Mesenchymal stem cell of Wharton's jelly (primary cell): ENCODE data around the genes PLD4, GPR132 and TMEM121.

DNA sequence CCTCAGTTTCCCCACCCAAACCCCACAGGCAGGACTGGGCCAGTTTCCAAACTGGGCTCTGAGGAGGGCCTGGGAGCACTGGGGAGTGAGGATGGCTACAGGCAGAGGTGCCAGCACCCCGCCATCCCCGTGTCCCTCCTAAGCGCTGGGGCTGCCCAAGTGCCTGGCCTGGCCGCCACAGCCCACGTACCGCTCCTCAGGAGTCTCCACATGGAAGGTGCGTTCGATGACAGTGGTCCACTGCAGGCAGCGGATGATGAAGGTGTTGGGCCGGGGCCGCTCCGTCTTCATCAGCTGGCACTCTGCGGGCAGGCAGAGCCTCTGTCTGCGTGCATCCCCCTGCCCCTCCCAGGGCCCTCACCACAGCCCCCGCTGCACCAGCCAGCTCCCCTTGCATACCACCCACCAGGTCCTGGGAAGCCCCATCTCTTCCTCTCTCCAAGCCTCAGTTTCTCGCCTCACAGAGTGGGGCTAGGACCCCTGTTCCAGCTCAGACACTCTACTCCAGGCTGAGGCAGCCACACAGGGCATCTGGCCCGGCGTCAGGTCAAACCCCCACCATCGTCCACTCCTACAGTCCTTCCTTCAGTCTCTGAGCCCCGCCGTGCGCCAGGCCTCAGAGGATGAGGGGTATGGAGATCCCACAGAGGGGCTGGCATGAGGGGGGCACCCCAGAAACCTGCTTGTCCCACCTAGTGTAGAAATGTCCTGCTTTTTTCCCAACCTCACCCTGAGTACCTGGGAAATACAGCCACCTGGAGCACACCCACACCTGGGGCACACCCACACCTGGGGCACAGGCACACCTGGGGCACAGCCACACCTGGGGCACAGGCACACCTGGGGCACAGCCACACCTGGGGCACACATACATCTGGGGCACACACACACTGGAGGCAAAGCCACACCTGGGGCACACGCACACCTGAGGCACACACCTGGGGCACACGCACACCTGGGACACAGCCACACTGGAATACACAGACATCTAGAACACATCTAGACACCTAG is 18.8 kb downstream of the AKT1 start:
- CAGE, long polyA plus RNA, result no peak

DNA sequence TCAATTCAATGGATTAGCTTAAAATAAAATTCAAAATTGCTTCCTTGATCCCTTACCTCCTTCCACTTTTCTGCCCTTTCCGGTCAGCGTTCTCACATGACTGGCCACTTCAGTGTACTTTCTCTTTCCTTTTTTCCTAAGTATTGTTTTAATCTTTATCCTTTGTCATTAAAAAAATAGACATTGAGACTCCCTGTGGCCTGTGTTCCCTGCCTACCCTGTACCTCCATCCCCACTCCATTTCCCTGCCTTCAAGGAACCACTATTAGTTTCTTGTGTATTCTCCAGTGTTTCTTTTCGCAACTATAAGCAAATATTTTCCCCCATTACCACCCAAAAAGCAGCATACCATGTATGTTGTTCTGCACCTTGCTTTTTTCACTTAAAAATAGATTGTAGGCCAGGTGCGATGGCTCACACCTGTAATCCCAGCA is 13.4 kb downstream of the ZBTB42 start:
- CAGE, long polyA plus RNA, result no peak

GRCh38 chr14:104827009-104828172 is 26.5 kb downstream of the ZBTB42 start:
- CAGE, long polyA plus RNA, result no peak

- CAGE, long polyA plus RNA, result no peak
Measured at GRCh38 chr14:104894379-104894654, 29.2 kb downstream of the CEP170B start.

DNA sequence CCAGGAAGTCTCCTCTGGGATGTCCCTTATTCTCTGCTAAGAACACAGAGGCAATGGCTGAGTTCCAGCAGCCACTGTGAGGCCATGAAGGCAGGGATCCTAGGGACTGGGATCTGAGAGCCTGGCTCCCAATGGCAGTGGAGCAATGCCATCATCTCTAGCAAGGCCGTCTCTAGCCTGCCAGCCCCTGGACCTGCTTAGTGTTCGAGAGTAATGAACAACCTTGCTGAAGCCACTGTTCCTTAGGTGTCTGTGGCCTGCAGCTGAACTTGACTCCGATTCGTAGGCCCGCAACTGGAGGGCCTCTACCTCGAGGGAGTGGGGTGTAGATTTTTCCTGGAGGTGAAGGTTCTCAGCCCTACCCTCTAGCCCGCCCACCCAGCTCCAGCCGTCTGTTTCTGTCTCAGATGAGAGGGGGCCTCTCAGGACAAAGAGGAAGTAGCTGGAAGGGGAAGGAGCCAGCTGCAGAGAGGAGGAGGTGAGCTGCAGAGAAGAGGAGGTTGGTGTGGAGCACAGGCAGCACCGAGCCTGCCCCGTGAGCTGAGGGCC is at the start of gene PLD4:
Gene PLD4 (plus strand): TSS at position 488 of the 549 bp plus-strand sequence.
- CAGE, long polyA plus RNA, result no peak

DNA sequence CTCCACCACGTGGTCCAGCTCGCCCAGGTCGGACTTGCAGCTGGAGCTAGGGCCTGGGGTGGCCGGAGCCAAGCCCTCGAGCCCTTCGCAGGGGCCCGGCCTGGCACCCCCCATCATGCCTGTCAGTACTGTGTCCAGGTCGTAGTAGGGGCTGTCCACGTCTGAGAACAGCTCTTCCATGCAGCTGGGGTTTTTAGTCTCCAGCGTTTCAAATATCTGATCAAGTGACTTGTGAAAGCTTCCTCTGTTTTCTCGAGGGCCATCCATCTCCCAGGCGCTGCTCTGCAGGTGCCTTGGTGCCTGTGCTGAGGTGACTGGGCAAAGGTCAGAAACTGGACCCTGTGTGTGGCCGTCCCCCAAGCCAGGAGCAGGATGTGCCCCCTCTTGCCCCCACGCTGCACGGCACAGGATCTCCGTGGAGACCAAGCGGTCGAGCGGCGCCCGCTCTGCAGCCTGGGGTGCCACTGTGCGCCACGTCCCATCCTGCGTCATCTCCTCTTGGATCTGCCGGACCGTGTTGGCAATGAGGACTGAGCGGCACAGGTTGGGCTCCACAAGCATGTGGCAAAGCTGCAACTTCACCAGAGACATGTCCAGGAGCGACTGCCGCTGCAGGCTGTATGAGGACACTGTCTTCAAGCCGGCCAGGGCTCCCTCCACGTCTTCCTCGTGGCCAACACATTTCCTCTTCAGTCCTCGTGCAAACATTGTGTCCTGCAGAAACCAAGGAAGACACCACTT is 9.5 kb downstream of the CDCA4 start:
- CAGE, long polyA plus RNA, result no peak

GRCh38 chr14:105019782-105020735 is 824 bp downstream of the CDCA4 start:
- CAGE, long polyA plus RNA, result no peak

- CAGE, long polyA plus RNA, result no peak
Measured at GRCh38 chr14:105034199-105034884, 13.5 kb upstream of the CDCA4 start.

- CAGE, long polyA plus RNA, result no peak
Measured at GRCh38 chr14:105051471-105052120, 13.6 kb downstream of the GPR132 start.

DNA sequence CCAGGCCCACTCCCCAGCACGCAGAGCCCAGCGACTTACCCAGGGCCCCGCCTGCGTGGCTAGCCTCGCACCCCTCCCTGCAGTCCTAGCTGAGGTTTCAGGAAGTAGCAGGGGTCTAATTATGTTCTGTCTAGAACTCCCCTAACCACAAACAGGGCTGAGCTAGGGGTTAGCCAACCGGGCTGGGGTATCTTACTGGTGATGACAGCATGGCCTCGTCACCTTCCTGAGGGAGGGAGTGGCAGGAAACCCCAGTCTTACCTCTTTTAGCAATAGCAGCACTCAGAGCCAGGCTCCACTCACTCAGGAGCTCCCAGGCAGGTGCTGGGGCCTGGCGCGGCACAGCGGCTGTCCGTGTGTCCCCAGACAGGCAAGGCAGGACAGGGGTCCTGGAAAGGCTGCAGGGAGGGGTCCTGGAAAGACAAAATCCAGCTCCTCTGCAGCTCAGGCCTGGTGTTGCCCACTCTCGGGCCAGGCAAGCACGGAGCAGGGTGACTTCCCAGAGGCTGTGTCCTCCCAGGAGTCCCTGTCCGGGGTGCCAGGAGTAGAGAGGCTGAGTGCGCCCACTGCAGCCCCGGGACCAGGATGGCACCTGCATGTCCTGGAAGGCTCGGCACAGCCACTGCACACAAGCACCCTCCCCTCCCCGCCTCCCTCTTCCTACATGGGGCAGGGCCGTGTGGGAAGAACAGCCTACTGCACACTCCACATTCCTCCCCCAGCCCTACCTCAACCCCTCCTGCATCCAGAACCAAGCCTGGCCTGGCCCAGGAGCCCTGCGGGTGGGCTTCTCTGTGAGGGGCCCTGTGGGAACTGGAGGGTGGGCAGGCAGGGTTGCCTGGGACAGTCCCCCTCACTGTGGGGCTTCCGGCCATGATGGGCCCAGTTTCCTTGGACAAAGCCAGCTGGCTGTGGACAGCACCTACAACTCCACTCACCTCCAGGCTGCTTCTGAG is at the start of gene GPR132:
Gene GPR132 (minus strand): TSS at position 91 of the 956 bp plus-strand sequence.
- CAGE, long polyA plus RNA, result no peak

GRCh38 chr14:105091216-105092130 is 26.2 kb upstream of the GPR132 start:
- CAGE, long polyA plus RNA, result no peak

GRCh38 chr14:105202575-105203160 is 21.6 kb upstream of the NUDT14 start:
- CAGE, long polyA plus RNA, result no peak

DNA sequence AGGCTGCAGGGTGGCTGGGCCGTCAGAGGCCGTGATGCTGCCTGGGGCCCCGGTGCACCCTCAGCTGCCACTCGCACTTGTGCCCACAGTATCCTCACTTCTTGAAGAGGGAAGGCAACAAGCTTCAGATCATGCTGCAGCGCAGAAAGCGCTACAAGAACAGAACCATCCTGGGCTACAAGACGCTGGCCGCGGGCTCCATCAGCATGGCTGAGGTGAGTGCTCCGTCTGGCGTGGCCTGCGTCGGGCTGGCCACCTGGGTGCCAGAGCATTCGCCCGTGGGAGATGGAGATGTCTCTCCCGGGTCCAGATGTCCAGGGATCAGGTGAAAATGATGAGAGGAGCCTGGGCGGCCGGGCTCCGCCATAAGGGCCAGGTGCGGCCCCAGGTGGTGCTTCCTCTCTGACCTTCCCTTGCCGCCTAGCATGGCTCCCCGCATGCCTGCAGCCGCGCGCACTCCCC is 40.4 kb downstream of the PACS2 start:
- CAGE, long polyA plus RNA, result no peak

DNA sequence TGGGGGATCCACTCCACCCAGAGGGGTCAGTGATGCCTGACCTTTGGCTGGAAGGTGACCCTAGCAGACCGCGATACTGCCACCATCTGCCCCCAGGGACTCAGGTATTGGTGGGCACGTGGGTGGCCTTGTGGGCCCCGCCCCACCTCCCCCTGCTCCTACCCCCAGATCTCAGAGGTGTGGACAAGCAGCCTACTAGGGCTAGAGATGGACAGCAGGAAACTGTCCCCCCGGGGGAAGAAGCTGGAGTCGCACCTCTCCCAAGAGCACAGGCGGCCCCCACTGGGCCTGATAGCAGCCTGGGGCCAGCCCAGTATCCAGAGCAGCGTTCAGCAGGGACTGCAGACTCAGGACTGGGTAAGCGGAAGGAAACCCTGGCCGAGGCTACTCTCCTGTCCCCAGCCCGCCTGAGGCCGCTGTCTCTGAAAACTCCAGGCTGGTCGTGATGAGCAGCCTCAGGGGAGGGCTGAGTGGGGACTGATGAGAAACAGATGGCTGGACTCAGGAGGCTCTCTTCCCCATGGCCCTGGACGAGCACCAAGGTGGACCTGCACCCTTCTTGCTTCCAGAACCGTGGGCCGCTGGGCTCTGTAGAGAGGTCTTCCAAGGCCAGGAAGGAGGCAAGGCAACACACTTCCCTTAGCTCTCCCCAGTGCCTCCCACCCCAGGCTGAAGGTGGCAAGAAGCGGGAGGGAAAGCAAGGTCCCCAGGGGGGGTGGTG is 956 bp downstream of the TEX22 start:
- CAGE, long polyA plus RNA, result no peak

DNA sequence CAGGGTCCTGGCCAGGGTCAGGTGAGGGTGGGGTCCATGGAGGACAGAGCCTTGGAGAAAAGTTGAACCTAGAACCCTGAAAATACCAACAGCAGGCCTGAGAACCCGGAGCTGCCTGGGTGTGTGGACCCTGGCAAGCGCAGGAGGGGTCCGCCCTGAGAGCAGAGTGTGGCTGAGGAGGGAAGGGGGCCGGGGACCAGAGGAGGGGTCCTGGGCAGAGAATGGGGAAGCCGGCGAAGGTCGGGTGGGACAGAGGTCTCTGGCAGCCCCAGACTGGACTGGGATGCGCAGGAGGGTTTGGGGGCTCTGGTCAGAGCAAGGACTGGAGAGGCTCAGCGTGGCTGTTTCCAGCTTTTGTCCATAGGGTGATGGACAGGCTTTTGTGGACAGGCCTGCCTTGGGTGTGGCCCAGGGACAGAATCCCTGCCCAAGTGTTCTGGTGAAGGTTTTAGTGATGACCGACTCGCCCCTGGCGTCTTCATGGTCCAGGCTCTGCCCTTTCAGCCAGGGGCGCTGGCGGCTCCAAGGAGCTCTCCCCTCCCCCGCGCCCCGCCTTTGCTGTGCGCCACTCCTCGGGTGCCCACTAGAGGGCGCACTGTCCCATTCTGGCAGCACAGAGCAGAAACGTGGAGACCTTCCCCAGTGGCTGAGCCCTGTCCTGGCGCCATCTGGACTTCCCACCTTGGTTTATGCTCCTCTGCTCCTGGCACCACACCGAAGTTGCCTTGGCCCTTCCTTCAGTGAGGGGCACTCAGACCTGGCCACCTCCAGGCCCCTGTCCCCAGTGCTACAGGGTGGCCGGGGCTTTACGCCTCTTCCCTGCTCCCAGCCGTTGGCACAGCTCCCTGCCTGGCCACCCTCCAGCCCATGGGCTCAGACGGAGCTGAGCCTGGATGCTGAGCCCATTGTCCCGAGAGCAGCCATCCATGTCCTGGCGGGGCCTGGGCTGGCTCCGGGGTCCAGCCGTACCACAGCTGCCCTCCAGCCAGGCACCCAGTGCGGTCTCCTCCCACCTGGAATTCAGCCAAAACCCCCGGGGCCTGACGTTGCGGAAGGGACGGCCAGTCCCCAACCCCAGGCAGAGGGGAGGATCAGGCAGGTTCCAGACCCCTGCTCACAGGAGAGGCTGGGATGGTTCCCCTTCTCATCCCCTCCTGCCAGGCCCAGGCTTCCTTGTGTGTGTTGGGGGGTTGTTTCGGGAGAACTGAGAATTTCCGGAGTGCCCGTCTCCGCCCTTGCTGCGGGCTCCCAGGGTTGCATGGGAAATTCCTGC is 5.8 kb upstream of the CRIP1 start:
- CAGE, long polyA plus RNA, result no peak

GRCh38 chr14:105488254-105488814 is 1.6 kb downstream of the CRIP1 start:
- CAGE, long polyA plus RNA, result no peak

- CAGE, long polyA plus RNA, result no peak
Measured at GRCh38 chr14:105526048-105527079, at the start of gene TMEM121. Gene TMEM121, plus strand, starts transcription at chr14:105526583.

DNA sequence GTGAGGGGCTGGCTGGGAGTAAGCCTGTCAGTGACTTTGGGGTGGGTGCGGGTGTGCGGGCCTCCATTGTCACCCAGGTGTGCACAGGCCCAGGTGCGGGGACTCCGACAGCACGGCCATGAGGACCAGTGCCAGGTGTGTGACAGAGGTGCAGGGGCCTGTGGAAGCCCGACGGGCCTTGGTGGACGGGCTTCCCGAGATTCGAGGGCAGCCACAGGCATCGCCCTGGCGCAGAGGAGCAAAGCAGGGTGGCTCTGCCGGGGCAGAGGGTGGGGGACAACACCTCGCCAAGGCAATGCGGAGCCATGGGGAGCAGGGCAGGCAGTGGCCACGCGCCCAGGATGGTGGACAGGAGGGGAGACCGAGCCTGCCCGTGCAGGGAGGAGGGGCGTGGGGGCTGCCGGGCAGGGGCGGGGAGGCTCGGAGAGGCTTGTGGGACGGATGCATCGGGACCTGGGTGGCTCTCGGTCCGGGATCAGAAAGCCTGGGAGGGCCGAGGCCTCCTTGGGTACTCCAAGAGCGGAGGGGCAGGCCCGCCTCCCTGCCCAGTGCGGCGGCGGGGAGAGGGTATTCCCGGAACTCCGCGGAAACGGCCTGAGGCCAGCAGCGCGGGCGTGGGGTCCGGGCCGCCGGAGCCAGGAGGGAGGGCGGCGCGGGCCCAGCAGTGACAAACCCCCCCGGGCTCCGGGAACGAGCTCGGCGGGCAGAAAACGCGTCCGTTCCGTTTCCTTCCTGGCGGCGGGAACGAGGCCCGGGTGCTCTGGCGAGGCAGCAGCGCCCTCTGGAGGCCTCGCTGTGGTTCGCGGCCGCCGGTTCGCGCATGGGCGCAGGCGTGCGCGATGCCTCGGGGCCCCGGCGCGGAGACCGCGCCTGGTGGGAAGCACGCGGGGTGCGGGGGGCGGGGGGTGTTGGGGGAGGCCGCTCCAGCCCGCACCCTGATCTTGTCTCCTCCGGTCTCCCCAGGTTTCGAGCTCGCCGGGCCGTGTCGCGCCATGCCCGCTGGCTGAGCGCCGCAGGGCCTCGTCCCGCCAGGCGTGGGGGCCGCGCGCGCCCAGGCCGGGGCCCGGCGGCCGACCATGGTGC is 1.7 kb downstream of the TMEM121 start:
- CAGE, long polyA plus RNA, result no peak

DNA sequence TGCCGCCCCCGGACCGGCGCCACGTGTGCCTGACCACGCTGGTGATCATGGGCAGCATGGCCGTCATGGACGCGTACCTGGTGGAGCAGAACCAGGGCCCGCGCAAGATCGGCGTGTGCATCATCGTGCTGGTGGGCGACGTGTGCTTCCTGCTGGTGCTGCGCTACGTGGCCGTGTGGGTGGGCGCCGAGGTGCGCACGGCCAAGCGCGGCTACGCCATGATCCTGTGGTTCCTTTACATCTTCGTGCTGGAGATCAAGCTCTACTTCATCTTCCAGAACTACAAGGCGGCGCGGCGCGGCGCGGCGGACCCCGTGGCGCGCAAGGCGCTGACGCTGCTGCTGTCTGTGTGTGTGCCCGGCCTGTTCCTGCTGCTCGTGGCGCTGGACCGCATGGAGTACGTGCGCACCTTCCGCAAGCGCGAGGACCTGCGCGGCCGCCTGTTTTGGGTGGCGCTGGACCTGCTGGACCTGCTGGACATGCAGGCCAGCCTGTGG is 2.5 kb downstream of the TMEM121 start:
- CAGE, long polyA plus RNA, result no peak

- CAGE, long polyA plus RNA, result no peak
Measured at GRCh38 chr14:105624762-105625473, 98.5 kb downstream of the TMEM121 start.